Jejunum (tissue), 1 donor: ENCODE measurements around the gene SMIM14.

GRCh38 chr4:39353011-39354170 is 12.8 kb downstream of the RFC1 start:
- PRO-cap = no peak

DNA sequence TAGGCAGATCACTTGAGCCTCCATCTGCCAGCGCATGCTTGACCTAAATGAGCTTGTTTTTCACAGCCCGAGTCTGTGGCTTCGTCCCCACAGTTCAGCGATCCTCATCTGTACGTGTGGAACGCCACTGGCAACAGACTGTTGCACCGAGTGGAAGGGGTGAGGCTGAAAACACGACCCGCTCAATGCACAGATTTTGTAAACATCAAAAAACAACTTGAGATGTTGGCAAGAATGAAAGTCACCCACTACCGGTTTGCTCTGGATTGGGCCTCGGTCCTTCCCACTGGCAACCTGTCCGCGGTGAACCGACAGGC is 12.5 kb downstream of the RPL9 start:
- PRO-cap = no peak

GRCh38 chr4:39449975-39451285 is 8.3 kb downstream of the RPL9 start:
- PRO-cap = no peak

DNA sequence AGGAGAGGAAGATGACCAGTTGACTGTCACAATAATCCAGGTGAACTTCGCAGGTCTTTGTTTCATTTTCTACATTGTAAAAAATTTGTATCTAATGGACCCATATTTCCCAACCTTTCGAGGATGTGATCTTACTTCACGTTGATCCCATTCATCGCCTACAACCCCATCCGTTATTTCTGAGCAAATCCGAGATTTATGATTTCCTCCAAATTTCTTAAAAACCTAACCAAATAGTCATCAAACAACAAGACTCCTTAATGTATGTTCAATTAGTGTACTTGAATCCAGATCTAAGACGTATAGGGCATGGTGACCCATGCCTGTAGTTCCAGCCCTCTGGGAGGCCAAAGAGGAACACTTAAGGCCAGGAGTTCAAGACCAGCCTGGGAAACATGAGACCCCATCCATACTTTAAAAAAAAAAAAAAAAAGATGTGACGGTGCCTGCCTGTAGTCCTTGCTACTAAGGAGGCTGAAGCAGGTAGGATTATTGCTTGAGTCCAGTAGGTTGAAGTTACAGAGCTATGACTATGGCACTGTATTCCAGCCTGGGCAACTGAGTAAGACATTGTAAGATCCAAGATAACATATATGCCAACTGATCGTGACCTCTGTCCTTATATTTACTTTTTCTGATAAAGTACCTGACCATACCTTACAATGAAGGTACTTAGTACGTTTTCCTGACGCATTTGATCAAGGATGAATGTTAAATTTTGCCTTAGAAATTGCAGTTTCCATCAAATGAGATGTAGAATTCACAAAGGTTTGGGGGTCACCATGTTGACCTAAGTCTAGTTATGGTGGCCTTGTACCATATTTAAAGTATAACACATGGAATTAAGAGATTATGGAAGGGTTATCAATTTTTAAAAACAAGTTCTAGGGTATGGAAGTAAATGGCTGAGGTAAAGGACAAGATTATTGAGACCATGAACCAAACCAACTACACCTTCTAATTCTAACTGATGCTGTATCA is 5.6 kb downstream of the RPL9 start:
- PRO-cap = no peak

DNA sequence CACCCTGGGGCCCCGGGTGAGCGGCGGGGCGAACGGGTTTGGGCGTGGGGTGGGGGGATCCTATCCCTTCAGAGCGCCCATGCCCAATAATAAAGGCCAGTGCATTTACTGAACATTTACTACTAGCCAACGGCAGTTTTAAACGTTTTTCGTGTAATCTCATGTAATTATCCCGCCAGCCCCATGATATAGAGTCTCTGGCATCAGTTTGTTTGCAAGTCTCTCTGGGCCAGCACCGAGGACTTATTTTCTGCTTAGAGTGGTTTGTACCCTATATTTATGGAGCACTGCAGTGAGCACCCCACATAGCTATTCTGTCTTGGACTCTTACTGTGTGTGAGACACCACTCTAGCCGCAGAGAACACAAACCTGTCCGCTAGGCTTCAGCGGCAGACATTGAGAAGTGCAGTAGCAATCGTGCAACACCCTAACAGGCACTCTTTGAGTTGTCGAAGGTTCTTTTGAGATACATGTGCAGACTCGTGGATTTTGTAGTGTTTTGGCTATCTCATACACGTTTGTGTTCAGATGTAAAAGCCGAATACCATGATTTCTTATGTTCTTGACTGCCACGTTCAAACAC is 383 bp downstream of the LIAS start:
- PRO-cap = no peak

GRCh38 chr4:39526611-39526855 is 706 bp downstream of the UGDH start:
- PRO-cap = no peak

DNA sequence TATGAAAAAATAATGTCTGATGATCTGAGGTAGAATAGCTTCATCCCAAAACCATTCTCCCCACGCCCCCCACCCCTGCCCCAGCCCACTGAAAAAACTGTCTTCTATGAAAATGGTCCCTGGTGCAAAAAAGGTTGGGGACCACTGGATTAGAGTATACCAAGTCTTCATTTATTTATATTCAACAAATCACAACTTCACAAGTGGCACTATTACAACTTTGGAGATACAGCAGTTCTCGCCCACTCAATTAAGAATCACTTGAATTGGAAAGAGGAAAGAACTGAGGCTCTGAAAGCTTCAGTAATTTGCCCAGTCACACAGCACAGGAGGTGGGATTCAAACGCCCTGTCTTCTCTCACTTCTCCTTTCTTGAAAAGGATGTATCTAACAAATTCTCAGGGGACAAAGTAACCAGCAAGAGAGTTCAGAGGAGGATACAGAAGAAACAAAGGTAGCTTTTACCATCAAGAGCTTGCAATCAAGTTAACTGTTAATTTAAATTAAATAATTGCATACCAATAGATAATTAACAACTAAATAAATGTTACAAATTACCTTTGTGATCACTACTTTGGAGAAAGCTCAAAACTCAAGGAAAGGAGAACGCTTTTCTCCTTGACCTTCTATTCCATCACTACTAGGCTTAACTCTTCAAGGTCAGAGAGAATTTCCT is 12.4 kb downstream of the SMIM14 start:
- PRO-cap = no peak

- PRO-cap = bidirectional peak, plus-strand start at chr4:39639154, minus-strand start at chr4:39638887
Observed at GRCh38 chr4:39638377-39639420, at the start of gene SMIM14. TSS of gene SMIM14 (minus strand) at chr4:39638865.

GRCh38 chr4:39719869-39720402 is 22.0 kb downstream of the UBE2K start:
- PRO-cap = no peak

- PRO-cap = no peak
Observed at GRCh38 chr4:39946176-39946713, 31.5 kb downstream of the PDS5A start.

- PRO-cap = no peak
Observed at GRCh38 chr4:40190529-40191331, 6.1 kb upstream of the RHOH start.

GRCh38 chr4:40192621-40193559 is 3.9 kb upstream of the RHOH start:
- PRO-cap = no peak

DNA sequence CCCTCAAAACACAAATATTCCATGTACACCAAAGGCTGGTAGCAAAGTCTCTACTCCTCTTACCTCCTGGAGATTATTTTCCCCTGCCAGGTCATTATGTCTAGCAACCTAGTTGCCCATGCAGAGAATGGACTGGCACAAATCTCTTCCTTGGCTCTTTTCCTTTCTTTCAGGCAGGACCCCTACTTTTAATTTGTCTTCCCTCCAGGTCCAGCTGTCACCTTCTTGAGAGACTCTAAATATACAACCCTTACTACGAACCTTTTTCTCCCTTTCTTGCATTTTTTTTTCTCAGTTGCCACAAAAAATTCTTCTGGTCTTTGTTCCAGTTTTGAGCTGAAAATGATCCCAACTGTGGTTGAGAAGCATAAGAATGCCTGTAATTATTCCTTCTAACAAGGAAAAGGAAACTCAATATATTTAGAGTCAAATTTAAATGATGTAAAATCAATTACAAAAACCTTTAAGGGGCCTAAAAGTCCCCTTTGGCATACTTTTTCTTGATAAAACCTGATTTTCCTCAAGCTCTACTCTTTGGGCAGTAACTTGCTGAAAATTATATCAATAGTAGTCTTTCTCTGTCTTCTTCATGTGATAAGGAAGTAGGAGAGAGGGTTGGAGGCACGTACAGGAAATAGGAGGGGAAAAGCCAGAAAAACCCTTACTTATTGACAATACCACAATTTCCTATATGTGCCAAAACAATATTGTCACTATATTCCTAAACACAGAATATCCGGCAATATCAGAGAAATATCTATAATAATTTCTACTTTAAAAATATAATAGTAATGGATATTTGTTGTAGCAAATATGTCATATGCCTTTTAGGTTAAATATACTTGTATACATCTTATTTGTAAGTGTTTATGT is 9.4 kb downstream of the RHOH start:
- PRO-cap = no peak

GRCh38 chr4:40211765-40212397 is 15.1 kb downstream of the RHOH start:
- PRO-cap = no peak

DNA sequence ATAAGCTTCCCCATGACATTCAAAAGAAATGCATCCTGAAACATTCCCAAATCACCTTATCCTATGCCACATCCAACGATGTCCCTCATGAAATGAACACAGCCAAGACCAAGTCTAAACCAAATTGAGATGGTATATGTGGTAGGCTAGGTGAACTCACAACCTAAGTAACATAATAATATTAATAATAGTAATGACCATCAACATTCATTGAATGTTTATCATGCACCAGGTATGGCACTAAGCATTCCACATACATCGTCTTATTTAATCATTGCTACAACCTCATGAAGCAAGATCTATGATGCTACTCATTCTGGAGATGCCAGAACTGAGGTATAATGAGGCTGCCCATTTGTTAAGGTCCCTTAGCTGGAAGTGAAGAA is 137.8 kb downstream of the CHRNA9 start:
- PRO-cap = no peak

DNA sequence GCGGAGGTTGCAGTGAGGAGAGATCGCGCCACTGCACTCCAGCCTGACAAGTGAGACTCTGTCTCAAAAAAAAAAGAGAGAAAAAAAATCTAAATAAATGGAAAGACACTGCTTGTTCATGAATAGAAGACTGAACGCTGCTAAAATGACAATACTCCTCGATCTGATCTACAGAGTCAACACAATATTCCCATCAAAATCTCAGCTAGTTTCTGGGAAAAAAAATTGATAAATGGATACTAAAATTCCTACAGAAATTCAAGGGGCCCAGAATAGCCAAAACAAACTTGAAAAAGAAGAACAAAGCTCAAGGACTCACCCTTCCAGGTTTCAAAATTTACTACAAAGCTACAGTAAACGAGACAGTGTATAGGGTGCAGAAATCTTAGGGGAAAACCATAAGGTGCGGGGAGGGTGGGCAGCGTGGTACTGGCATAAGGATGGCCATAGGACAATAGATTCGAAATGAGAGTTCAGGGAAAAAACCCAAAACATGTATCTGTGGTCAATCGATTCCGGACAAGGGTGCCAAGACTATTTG is 138.9 kb downstream of the RBM47 start:
- PRO-cap = no peak

GRCh38 chr4:40502185-40502716 is 127.4 kb downstream of the RBM47 start:
- PRO-cap = no peak

GRCh38 chr4:40603463-40604099 is 26.1 kb downstream of the RBM47 start:
- PRO-cap = no peak

DNA sequence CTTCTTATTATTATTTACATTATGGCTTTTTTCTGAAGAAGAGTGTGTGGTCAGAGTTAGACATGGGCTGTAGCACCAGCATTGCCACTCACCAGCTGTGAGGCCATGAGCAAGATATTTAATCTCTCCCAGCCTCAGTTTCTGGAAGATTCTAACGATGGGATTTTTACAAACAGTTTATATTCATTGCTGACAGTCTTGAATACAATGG is 1.3 kb upstream of the RBM47 start:
- PRO-cap = no peak

DNA sequence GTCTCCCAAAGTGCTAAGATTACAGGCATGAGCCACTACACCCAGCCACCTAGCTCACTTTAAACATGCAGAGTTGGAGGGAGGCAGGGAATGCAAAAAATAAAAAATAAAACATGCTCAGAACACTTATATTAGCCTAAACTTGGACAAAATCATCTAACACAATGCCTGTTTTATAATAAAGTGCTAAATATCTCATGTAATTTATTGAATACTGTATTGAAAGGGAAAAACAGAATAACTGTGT is 36.6 kb upstream of the NSUN7 start:
- PRO-cap = no peak